ENCODE measurements around a stretch of chr9.

- PRO-cap, 2 experiments, result no peak in any of the 2 experiments
These were observed 203.0 kb downstream of the AOPEP start for GRCh38 chr9:94929284-94930015.

- PRO-cap, 2 experiments, result no peak in any of the 2 experiments
These were observed 249.6 kb downstream of the AOPEP start for GRCh38 chr9:94976090-94976561.

DNA sequence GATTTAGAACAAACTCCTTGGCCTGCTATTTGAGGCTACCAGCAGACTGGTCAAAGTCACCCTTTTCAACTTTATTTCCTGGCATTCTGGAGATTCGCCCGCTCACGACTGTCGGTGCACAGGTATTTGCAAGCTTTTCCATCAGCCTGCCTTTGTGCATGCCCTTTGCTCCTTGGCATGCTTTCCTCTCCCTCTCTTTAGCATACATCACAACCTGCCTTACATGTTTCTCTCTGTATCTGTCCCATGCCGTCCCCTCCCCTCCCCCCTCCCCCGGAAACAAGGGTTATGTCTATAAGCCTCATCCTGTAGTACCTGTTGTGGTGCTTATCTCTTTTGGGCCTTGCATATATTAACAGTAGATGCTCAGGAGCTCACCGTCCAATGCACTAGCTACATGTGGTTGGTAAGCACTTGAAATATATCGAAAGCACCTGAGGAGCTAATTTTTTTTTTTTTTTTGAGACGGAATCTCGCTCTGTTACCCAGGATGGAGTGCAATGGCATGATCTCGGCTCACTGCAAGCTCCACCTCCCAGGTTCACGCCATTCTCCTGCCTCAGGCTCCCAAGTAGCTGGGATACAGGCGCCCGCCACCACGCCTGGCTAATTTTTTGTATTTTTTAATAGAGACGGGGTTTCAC, 257.2 kb downstream of the AOPEP start:
- PRO-cap, 2 experiments, result no peak in any of the 2 experiments

DNA sequence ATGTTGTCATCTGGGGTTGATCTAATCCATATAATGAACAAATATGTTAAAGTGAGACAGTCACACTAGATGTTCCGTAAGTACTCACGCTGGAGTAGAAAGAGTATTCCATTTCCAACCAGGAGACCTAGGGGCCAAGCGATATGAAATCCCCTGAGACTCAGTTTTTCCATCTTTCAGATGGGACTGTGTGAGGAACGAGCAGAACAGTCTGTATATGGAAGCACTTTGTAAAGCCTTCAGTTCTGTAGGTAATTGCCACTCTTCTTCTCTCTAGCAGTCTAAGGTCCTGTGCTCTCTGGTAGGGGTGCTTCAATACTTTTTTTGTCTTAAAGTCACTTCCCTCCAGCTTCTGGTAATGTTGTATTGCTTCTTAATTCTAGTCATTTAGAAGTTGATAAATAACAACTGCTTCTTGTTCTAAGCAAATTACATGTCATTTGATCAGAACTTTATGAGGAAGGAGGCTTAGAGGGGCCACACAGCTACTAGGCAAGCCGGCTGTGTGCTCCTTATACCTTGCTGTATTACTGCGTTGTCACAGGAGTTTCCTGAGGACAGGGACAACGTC, 271.7 kb downstream of the AOPEP start:
- PRO-cap, 2 experiments, result no peak in any of the 2 experiments

- PRO-cap, 2 experiments, result no peak in any of the 2 experiments
These were observed 273.4 kb downstream of the AOPEP start for GRCh38 chr9:94999913-95000345.

- PRO-cap, 2 experiments, result no peak in any of the 2 experiments
These were observed 279.3 kb downstream of the AOPEP start for GRCh38 chr9:95005898-95006182.

DNA sequence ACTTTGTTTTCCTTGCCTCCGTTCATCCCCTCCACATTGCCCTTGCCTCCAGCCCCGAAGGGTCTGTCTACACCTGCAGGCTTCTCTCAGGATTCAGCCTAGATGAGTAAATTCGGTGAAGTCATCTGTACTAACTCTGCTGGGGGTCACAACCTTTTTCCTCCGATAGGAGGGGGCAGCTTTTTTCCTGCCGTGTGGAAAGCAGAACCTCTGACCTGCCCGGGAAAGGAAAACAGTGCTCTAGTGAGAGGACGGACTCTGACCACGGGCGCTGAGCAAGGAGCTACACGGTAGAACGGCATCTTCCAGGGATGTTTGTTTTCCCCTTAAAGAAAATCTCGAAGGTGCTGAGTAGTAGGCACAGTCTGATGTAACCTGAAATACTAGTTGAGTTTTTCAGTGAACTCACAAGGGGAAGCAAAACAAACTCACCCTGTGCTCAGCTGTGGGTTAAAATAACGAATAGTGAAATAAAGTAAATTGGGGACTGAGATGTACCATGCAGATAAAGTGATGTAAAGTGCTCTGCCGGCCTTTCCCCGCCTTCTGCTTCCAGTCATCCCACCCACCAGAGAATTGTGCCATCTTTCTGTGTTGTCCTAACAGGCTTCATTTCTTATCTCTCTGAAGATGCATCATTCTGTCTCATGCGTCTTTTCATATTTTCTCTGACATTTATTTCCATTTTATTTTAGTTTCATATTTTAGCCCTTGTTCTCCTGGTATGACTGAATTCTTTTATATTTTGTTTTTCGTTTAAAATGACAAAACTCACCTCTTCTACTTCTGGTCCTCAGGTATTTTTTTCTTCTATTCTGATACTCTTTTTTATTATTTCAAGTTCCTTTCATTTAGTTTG, 281.9 kb downstream of the AOPEP start:
- PRO-cap, 2 experiments, result no peak in any of the 2 experiments

DNA sequence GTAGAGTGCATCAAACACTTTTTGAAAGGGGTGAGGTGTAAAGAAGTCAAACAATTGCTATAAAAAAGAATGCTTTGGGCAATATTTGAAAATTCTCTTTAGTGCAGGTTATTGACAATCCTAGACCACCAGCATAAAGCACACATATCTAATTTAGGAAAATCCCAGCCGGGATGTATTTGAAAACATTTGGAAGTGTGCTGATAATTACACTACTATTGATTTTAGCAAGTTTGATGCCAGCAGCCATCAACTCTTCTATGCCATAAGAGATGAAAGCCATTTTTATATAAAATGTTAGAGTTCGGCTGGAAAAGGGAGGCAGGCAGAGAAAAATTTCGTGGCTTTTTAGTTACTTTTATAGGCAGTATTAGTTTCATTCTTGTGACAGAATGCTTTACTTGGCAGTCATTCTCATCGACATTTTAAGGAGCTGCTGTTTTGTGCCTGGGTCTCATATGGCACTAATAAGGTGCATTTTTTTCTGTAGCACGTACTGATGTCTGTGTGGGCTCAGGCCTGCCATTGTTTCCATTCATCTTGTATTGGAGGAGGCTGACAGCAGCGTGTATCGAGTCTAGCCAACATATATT, 285.7 kb downstream of the AOPEP start:
- PRO-cap, 2 experiments, result no peak in any of the 2 experiments

GRCh38 chr9:95044421-95044807, 273.1 kb downstream of the FANCC start:
- PRO-cap, 2 experiments, result no peak in any of the 2 experiments

DNA sequence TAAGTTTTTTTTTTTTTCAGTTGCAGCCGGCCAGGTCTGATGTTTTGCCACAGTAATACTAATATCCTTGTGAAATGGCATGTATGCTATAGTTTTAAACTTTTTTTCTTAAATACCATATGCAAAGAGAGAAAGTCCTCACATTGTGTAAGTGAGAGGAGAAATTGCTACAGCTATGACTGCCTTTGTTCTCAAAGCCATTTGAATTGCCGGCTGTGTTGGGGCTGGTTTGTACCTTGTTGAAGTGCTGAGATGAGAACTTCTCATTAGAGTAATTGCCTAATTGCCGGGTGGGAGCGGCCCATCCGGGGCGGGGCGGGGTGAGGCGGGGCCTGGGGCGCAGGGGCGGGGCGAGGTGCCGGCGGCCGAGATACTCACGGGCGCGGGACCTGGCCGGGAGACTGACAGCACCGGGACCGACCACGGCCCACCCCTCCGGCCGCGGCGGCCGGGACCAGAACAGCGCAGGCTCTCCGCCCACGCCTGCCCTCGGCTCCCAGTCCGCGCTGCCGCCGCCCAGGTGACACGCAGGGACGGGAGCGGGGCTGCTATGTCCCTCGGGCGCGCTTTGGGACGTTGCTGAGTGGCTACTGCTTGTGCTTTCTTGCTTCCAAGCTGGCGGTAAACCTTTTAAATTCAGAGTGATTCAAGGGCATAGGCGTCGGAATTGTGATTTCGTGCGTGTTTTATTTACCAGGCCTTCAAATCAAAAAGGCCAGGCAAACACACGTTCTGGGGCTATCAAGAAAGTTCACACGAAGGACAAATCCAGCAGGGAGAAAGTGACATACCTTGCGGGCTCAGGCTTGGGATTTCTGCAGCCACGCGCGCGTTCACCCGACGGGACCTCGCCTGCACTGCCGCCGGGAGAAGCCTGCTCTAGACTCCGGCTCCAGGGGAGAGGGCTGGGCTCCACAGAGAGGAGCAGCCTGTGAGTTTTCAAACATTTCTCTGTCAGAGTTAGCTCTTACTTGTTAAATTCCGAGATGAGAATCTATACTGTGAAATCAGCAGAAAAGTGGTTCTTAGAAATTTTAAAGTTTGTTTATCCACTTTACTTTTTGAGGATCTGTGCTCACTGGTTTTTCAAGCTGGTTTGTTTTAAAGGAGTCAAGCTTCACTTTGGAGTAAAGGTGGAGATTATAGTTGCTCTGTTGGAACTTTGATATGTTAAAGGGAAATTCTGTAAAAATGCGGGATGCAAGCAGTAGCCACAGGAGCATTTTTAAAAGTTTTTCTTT, 269.0 kb downstream of the FANCC start:
- PRO-cap, 2 experiments, result no peak in any of the 2 experiments

DNA sequence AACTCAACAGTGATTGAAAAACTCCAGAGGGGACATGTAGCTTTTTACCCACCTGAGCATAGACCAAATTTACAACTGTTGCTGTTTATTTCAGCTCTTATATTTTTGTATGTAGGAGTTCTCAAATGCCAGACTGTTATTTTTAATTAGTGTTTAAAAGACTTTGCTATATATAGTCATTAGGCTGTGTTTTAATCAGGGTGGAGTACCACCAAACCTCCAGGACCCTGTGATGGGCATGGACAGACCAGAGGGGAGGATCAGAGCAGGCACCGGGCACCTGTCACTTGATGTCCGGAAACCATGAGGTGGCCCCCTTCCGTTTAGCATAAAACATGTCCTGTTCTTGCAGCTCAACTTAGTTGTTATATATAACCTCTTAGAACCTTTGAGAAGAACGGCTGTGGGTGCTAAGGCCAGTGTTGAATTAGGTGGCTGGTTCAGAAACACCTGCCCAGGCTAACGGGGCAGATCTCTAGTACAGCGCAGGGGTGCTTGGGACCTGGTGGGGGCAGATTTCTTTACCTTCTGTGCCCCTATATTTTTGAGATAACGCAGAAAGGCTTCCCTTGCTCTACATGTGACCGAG, 255.6 kb downstream of the FANCC start:
- PRO-cap, 2 experiments, result no peak in any of the 2 experiments

- PRO-cap, 2 experiments, result no peak in any of the 2 experiments
These were observed 239.7 kb downstream of the FANCC start for GRCh38 chr9:95077637-95078441.

GRCh38 chr9:95091307-95092355, 225.9 kb downstream of the FANCC start:
- PRO-cap, 2 experiments, result no peak in any of the 2 experiments

DNA sequence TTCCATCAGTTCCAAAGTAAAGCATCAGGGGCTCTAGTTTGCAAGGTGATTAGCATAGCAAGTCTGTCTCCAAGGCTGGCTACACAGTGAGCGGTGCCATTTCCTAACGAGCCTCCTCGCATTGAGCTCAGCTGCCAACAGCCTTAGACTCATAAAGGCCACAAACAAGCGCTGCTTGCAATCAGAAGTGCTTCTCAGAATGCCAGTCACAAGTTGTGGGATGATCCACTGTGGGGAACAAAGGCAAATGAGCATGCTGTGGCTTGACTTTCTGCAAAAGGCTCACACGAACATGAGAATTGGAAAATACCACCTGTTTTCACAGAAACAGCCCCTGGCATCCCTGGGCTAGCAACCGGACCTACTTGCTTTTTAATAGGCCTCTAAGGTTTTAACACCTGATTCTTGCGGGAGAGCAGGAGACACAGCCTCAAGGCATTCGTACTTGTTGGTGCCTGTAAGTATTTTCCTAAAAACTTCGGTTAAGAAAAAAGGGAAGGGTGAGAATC, 215.5 kb downstream of the FANCC start:
- PRO-cap, 2 experiments, result no peak in any of the 2 experiments

DNA sequence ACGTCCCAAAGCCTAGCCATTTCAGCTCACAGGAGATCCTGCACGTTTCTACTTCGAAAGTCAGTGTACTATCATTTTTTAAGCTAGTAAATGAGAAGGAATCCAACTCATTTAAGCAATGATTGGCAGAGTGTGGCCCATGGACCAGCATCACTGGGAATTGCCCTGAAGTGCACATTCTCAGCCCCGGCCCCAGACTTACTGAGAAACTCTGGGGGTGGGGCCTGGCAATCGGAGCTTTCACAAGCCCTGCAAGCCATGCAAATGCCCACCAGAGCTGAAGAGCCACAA, 32.1 kb downstream of the PTCH1 start:
- PRO-cap, 2 experiments, result no peak in any of the 2 experiments

DNA sequence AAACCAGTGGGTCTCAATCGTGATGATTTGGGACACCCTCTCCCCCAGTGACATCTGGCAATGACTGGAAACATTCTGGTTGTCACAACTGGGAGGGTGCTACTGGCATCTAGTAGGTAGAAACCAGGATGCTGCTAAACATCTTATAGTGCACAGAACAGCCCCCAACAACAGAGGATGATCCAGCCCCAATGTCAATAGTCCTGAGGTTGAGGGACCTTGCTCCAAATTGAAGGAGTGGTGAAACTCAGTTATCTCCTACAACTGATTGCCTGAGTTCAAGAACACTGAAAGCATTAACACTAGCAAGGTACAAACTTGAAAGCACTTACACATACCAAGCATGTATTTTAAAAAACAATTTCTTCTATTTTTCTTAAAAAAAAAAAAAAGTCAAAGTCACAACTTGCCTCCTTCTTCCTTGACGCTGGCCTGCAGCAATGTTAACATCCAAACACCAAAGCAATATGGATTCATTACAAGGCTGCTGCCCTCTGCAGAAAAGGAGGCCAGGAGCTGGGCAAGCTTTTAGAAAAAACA, 7.8 kb downstream of the PTCH1 start:
- PRO-cap, 2 experiments, result no peak in any of the 2 experiments

GRCh38 chr9:95502255-95502649, 6.8 kb downstream of the PTCH1 start:
- PRO-cap, 2 experiments, result no peak in any of the 2 experiments

DNA sequence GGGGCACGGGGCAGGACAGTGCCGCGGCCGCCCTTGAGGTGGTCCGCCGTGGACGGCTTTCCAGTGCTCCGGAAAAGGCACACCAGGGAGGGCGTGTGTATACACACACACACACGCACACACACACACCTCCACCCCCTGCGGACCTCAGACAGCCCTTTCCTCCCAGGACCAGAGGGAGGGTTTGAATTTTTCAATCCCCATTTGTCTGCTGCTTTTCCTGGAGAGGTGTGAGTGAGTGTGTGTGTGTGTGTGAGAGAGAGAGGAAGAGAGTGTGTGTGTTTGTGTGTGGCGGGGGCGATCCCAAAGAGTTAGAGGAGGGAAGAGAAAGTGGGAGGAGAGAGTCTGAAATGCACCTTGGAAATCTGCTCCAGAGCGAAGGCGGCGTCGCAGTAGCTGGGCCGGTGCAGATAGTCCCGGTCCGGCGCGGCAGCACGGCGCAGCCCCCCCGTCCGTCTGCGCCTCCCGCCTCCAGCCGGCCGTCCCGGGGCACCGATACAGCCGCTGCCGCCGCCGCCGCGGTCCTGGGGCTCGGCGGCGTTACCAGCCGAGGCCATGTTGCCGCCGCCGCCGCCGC, 1.2 kb downstream of the PTCH1 start:
- PRO-cap, 2 experiments, result no peak in any of the 2 experiments

GRCh38 chr9:95729821-95730191, 145.7 kb upstream of the ERCC6L2 start:
- PRO-cap, 2 experiments, result no peak in any of the 2 experiments

DNA sequence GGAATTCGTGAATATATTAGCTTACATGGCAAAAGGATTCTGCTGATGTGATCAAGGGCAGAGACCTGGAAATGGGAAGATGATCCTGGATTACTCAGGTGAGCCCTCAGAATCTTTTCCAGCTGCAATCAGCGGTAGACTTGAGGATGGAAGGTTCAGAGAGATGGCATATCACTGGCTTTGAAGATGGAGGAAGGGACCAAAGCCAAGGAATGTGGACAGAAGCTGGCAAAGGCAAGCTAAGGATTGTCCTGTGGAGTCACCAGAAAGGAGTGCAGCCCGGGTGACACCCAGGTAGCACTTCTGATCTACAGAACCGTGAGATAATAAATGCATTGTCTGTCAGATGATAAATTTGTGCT, 1.0 kb upstream of the ERCC6L2 start:
- PRO-cap, 2 experiments, result peak in 1 of 2 experiments; most common minus-strand start position 305 of the sequence (in 1)